Suprapubic skin (tissue), 4 donors: Measurements from ENCODE around the gene AK6.

DNA sequence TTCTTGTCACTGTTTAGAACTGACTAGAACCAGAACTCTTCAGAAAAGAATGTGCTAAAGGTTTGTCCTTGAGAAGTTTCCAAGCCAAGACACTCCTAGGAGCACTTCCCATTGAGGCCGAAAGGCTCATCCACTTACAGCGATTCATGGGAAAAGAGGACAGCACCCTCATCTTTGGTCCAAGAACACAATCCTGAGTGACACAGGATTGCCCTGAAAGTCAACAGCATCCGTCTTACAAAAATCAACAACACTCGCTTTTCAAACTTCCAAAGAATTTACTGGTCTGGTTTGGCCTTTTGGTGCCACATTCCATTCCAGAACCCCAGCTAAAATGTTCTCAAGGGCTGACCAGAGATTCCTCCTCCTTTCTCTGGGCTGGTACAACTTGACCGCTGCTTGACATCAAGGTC is 415.9 kb upstream of the PIK3R1 start:
- PRO-cap = no peak
- RAMPAGE, long total RNA, 4 experiments = no peak in any of the 4 experiments

- PRO-cap = no peak
- RAMPAGE, long total RNA, 4 experiments = no peak in any of the 4 experiments
These were observed 254.2 kb upstream of the PIK3R1 start for GRCh38 chr5:67961295-67961872.

GRCh38 chr5:68225861-68227083 is 10.7 kb downstream of the PIK3R1 start:
- PRO-cap = no peak
- RAMPAGE, long total RNA, 4 experiments = no peak in any of the 4 experiments

DNA sequence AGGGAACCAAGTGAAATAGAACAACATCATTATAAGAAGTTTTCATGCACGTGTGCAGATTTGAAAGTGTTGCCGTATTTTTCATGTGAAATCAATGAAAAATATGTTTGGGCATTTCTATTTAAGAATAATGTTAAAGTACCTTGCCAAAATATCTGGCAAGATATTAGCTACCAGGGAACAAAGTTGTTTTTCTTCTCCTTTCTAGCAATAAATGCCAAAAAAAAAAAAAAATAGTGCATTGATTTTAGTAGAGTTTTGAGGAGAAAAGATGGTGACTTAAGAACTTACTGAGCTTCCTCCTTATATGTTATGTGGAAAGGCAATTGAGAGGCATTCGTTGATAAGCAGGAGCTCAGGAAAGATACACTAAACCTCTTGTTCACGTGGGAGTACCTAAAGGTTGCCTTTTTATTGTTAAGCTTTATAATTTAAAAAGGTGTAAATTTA is 23.2 kb downstream of the PIK3R1 start:
- PRO-cap = no peak
- RAMPAGE, long total RNA, 4 experiments = no peak in any of the 4 experiments

DNA sequence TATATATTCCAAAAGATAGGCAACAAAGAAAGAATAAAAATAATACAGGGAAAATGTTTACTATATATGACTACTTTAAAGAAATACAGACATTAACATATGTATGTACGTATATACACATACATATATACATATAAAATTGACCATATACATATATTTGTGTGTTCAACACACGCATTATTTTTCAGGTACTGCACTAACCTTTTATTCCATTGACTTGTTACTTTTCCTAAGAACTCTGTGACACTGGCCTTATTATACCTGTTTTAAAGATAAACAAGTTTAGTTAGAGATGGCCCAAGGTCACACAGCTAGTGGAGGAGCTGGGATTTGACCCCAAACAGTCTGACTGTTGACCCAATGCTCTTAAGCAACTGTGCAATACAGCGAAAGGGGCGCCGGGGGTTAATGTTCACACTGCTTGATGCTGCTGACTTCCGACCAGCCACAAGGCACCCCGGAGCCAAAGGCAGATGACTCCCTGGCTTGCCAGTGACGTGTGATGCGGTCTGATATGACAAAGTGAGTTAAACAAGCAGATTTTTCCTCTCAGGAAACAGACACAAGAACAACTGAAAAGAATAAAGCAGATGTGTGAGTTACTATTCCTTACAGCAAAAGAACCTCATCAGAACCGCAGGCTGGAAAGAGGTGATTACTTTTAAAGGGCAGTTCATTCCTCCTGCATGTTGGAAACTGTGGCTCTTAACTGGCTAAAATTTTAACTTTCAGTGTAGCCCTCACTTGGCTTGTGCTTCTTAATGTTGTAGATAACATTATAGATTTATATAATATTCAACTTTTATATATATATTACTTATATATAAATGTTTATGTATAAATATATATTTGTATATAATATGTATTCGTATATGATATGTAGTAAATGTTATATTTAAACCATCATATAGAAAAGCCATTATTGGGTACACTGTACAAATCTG is 24.0 kb downstream of the PIK3R1 start:
- PRO-cap = no peak
- RAMPAGE, long total RNA, 4 experiments = no peak in any of the 4 experiments

DNA sequence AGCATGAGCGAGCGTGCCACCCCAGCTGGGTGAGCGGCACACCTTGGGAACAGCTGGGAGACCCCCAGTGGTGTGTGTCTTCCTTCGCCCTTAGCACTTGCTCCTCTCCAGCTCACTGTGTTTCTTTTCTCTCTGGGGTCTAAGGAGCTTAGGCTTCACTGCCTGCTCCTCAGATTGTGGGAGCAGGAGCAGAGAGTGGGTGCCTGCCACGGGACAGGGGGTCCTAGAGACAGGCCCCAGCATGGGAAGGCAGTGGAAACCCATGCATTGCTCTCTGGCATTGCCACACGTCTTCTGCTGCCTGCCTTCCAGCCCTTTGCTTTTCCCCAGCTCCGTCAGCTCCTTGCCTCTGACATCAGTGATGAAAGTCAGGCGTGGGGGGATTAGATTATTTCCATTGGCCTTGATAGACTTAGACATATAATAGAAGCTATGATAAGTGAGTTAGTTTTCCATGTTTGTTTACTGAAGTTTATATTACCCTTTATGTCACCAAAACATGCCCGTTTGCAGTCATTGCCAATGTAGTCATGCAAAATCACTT is 34.6 kb downstream of the PIK3R1 start:
- PRO-cap = no peak
- RAMPAGE, long total RNA, 4 experiments = no peak in any of the 4 experiments

DNA sequence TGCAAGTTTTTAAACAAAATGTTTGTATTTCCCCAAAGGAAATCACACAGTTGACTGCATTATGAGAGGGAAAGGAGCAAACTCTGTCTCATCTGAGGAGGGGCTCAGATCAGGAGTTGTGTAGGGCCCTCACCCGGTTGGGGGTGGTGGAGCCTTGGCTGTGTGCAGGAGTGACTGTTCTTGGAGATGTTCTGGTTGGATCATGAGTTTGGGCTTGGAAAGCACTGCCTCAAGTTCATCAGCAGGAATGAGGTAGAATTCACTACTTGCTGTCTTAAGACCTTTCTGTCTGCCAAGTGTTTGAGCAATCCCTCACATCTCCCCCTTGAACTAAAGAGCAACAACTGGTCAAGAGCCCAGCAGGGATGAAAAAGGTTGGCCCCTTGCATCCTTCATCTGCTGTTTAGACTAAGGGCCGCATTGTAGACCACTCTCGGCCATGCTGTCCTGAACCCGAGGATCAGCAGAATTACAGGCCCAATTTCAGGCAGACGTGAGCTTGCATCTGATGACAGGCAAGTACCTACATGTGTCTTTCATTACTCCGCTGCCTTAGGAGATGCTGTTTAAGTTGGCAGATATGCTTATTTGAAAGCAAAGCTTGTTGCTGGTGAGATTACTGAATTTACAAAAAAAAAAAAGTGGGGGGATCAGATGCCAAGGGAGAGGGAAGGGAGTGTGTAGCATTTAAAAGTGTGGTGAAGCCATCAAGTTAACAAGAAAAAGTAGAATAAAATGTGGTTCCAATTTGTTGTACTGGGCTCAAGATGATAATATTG is 36.4 kb downstream of the PIK3R1 start:
- PRO-cap = no peak
- RAMPAGE, long total RNA, 4 experiments = no peak in any of the 4 experiments

GRCh38 chr5:68255486-68256174 is 40.1 kb downstream of the PIK3R1 start:
- PRO-cap = no peak
- RAMPAGE, long total RNA, 4 experiments = no peak in any of the 4 experiments

GRCh38 chr5:68265808-68266445 is 50.4 kb downstream of the PIK3R1 start:
- PRO-cap = no peak
- RAMPAGE, long total RNA, 4 experiments = no peak in any of the 4 experiments

DNA sequence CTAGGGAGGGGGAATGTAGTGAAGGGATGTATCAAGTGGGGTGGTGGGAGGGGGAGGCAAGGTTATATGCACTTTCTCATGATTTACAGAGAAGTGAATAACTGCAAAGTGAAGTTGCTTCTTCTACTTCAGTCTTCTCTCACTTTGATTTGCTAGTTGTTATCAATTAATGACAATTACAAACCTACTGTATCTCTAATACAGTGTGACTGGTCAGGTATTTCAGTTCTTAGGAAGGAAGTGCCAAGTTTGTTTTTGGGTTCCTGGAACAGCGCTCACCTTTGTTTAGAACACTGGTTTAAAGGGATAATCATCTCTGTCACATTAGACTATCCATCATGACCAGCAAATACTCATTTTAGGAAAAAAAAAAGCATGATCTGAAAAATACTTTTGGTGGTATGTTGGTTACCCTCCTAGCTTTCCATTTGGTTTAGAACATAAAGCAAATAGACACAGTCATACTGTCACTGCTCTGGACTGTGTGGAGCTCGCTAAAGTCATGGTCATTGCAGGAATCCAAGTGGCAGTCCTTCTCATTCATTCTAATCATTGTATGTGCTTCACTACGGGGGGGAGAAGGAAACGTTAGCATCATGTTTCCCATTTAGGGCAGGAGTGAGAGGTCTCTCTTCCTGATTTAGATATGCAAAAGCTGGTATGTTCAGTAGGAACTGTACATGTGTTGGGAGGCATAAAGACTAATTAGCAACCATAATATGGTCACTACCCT is 83.5 kb downstream of the PIK3R1 start:
- PRO-cap = no peak
- RAMPAGE, long total RNA, 4 experiments = start-site peak on the plus strand in 1 of 4 experiments, centred at position 354 of the sequence, 105 reads per replicate

- PRO-cap = no peak
- RAMPAGE, long total RNA, 4 experiments = no peak in any of the 4 experiments
These were observed 127.9 kb downstream of the PIK3R1 start for GRCh38 chr5:68343342-68343960.

- PRO-cap = no peak
- RAMPAGE, long total RNA, 4 experiments = no peak in any of the 4 experiments
These were observed 436.5 kb upstream of the SLC30A5 start for GRCh38 chr5:68657282-68657791.

DNA sequence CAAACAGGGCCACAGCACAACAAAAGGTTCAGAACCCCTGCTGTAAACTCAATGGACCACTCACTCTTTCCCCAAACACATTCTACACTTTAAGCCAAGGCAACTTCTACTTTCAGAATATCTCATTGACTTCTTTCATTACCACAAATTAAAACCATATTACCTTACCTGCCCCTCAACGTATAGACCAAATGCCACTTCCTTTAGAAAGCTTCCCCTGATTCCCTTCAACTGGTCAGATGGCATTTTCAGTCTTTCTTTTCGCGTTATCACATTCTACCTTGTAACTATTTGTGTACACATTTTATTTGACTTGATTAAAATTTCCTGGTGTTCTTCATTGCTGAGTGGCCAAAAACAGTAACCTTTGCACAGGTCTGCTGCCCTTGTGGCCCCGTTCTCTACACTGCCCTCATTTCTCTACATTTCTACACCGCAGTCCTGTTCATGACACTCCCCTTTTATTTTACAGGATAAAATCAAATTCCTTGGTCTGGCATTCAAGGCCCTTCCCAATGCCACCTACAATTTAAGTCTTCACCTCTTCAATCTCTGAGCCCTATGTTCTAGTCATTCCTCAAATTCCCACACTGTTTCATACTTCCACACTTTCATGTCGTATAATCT is 334.3 kb upstream of the SLC30A5 start:
- PRO-cap = no peak
- RAMPAGE, long total RNA, 4 experiments = no peak in any of the 4 experiments

DNA sequence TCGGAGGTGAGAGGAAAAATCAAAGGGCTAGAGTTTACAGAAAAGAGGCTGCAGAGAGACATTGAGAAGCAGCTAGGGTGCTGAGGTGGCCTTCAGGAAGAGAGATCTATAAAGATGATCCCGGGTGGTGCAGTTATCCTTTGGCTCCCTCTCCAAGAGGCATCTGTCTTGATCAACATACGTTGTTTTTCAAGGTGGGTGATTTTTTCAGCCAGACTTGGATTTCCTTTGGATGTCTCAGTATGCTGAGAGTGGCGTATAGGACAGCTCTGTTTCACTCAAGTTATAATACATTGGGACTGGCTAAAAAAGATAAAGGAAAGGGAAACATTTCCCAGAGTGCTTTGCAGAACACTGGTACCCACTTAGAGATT is 67.2 kb upstream of the SLC30A5 start:
- PRO-cap = no peak
- RAMPAGE, long total RNA, 4 experiments = no peak in any of the 4 experiments

- PRO-cap = no peak
- RAMPAGE, long total RNA, 4 experiments = no peak in any of the 4 experiments
These were observed 50.9 kb upstream of the SLC30A5 start for GRCh38 chr5:69042860-69043426.

- PRO-cap = bidirectional peak, plus-strand start at chr5:69369826, minus-strand start at chr5:69369508
- RAMPAGE, long total RNA, 4 experiments = start-site peak on the plus strand in 4 of 4 experiments, at chr5:69369811-69370052 at its widest, 18 to 85 reads per replicate; start-site peak on the minus strand in 4 of 4 experiments, at chr5:69369474-69369825 at its widest, 76 to 1,502 reads per replicate
These were observed at the start of gene AK6 for GRCh38 chr5:69369126-69370103. TSS of gene AK6 (minus strand) at chr5:69369520.

- PRO-cap = no peak
- RAMPAGE, long total RNA, 4 experiments = no peak in any of the 4 experiments
These were observed 1.5 kb downstream of the MARVELD2 start for GRCh38 chr5:69416062-69417246.

DNA sequence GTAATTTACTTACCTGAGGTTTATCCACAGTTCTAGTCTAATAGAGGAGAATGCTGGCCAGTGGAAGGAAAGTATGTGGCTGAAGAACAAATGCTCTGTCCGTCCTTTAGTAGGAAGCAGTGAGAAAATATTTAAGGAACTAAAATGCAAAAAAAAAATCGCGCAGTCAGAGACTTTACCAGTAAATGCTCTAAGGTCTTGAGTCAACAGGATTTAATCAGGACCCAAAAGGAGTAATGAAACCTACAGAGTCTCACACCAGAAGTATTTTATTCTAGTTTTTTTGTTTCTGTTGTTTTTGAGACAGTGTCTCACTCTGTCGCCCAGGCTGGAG is 4.5 kb downstream of the NAIP start:
- PRO-cap = no peak
- RAMPAGE, long total RNA, 4 experiments = no peak in any of the 4 experiments

DNA sequence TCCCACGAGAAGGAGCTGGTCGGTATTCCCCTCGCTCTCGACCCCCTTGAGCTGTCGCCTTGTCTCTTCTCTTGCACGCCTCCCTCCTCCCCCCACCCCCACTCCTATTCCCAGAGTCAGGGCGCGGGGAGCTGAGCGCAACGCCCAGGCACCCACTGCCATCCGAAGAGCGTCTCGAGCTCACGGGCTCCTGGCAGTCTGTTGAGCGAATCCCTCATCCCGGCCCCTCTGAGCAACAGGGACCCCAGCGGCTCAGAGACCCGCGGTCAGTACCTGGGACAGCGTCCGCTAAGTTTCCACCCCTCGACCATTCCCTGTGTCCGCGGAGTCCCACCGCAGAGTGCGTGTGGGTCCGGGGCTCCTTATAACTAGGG is 347 bp downstream of the CARTPT start:
- PRO-cap = no peak
- RAMPAGE, long total RNA, 4 experiments = no peak in any of the 4 experiments

DNA sequence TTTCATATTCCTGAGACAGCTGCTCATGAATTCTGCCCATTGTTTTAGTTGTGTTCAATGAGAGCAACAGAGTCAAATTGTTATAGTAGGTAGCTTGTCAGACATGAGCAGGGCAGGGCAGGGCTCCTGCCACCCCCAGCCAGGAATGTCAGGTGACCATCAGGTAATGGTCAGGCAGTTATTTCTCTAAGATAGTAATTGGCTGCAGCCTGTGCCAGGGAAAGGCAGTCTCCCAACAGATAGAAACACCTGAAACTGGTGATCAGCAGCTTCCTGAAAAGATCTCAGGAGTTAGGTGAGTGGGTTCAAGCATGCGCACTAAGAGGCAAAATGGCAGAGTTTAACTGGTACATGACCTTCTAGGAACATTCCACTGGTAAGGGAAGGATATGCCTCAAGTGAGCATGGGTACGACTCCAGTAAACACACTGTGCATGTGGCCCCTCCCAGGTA is 25.0 kb downstream of the CARTPT start:
- PRO-cap = no peak
- RAMPAGE, long total RNA, 4 experiments = no peak in any of the 4 experiments